ENCODE measurements around a stretch of chr5.

DNA sequence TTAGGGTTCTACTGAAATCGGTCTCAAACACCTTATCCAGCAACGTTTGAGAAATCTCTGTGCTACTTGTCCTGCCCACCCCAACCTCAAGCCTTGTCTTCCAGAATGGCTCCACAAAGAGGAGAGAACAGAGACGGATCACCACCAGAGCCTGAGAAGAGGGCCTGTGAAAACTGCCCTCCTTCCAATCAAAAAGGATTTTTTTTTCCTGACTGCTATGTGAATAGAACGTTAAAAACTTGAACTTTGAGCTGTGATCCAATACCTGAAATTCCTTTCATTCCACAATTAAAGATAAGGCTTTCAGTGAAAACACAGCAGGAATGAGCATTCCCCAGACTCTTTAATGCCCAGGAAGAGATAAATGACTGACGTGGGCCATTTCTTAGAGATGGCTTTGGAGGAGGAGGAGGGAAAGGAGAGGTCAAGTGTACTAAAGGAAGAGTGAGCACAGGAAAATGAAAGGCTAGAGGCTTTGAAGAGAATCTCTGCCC is 178.0 kb upstream of the MAP3K1 start:
- RRBS, result no CpG with 5 or more reads among the region's 5 CpGs

GRCh38 chr5:56638203-56638696 is 177.1 kb upstream of the MAP3K1 start:
- RRBS, result no CpG with 5 or more reads among the region's 1 CpG

DNA sequence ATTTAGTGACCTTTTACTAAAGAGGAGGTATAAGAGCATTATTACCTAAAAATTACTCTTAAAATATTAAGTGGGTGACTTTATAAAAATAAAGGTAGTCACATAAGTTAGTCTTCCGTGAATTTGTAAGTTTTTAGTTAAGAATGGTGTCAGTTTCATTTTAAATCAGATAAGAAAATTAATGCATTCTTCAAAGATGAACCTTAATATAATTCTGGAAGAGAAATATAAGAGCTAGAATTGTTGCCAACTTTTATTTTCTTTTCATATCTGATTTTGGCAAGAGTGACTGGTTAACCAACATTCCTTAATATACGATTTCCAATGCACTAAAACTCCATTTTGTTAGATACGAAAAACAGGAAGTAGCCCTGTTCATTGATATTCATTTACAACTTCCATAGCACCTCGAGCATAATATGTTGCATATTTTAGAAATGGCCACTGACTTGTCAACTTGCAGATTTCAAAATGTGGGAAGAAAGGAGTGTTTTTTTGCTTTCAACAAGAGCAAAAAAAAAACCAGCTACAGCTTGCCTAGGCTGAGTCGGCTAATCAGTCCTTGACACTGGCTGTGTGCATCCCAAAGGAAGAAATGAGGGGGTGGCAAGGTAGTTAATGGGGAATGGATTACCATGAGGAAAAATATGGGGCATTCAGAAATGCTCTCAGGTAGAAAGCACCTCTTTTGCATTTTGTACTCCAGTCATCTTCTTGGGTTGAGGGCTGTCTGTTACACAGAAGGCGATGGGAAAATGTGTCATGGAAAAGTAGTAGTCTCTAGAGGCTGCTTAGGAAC is 3.8 kb downstream of the MAP3K1 start:
- RRBS, result no CpG with 5 or more reads among the region's 6 CpGs

DNA sequence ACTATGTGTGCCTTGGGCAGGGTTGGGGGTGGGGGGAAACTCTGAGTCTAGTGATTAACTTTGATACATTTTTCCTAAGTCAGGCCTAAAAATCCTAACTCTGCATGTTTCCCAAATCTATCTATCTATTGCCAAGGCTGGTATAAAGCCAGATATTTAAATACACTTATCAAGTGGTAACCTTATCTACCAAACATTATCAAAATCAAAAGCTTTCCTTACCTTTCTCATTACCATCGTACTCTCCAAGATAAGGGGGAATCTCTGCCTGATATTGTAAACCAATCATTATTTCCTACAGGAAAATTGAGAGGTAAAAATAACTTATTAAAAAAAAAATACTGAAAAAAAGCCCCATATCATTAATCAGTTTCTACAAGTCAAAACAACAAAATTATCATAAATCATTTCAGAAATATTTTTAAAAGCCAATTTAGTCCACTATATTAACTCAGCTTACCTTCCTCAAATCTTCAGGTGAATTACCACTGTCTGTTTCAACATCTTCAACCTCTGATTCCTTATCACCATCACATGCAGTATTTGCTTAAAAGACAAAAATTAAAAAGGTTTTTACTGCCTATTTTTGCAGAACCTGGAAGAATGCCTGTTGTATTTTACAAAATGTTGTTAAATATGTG is 16.6 kb downstream of the MIER3 start:
- RRBS, result no CpG with 5 or more reads among the region's 1 CpG

DNA sequence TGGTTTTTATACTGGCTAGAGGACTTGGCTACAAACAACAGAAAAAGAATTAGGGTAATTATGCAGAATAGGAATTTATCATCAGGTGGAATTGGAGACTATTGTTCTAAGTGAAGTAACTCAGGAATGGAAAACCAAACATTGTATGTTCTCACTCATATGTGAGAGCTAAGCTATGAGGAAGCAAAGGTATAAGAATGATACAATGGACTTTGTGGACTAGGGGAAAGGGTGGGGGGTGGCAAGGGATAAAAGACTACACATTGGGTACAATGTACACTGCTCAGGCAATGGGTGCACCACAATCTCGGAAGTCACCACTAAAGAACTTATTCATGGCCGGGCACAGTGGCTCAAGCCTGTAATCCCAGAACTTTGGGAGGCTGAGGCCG is 51.6 kb upstream of the MIER3 start:
- RRBS, result no CpG with 5 or more reads among the region's 3 CpGs

- RRBS, result no CpG with 5 or more reads among the region's 12 CpGs
Observed at GRCh38 chr5:57171788-57172239, 2.0 kb upstream of the GPBP1 start.

DNA sequence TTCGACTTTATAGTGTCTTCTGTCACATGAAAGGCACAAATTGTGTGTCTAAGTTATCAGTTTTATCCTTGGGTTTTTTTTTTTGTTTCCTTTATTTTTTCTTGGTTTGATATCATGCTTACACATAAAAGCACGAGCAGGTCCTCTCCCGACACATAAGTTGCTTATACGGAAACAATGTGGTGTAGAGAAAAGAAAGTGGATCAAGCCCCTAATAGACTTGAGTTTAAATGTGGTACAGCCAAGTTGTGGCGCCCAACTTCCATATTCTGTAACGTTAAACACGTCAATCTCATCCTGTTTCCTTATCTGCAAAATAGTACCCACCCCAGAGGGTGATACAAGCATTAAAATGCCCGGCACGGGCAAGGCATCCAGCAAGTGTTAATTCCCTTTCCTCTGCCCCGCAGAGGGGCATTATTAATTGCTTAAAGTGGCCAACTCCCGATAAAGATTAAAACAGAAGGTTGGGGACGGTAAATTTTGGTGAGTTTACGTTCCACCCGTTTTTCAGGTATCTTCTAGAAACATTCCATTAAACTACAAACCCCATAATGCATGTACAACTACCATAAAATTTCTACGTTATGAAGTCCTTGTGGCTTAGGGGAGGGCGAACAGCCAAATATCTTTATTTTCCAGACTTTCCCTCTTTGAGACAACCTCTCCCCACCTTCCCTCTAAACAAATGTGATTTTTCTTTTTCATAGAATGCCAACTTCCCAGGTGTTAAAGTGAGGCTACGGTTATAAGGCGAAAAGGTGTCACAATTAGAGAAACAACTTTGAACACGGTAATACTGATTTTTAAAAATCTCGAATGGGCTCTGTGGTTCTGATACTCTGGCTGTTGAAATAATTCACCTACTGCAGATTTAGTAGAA is 1.4 kb upstream of the GPBP1 start:
- RRBS, result no CpG with 5 or more reads among the region's 20 CpGs

GRCh38 chr5:58156302-58156871 is 303.5 kb downstream of the PLK2 start:
- RRBS, result no CpG with 5 or more reads among the region's 8 CpGs

DNA sequence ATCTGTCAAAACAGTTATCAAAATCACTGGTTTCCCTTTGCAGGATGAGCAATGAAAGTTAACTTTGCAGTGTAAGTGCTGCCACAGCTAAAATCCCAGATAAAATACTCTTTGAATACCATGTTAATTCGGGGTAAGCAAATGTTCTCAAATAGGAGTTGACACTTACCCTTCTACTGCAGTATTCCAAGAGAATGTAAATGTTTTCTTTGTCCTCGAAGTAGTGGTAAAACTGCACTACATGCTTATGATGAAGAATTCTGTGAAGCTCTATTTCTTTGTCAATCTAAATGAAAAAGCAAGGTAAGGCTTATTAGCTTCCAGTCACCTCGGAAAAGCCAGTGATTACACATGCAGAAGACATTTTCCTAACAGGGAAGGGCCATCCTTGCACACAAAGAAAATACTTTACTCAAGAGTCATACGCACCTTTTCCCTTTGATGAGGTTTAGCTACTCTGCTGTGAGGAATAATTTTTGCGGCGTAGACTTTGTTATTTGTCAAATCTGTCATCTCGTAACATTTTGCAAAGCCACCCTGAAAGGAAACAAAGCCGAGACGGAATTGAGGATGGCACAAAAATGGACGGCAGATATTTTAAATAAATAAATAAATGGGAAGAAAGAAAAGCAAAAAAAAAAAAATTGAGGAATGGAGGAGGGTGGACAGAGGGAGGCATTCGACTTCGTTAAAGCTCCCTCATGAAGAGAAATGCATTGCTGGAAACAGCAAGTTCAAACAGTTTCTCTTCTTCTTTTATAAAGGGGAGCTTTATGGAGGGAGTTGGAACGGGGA is 1.1 kb downstream of the PLK2 start:
- RRBS, result no CpG with 5 or more reads among the region's 13 CpGs

GRCh38 chr5:58459660-58460032 is 240 bp downstream of the PLK2 start:
- RRBS, result 2% methylated on average over 11 of the region's 39 CpGs

DNA sequence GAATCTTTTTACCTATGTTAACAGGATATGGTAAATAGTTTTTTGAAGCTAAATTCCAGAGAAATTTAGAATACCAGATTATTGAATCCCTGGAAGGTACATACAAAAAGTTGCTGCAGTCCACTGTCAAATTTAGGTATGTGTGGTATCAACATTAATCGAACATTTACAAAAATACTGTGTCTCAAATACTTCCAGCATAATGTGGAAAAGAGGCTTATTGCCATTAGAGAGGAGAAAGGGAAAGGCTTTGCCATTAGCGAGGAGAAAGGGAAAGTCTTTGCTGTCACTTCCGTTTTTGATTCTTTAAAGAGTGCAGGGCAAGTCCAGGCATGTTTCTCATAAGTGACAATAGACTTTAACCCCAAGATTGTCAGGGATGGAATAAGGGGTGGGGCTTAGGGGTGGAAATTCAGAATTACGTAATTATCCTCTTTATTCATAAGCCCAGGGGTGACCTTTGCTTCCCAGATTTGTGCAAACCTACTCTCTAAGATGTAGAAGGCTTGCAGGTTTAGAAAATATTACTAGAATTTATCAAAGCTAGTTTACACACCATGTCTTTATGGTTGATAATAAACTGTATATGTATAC is 2.2 kb upstream of the PLK2 start:
- RRBS, result no CpG with 5 or more reads among the region's 4 CpGs

DNA sequence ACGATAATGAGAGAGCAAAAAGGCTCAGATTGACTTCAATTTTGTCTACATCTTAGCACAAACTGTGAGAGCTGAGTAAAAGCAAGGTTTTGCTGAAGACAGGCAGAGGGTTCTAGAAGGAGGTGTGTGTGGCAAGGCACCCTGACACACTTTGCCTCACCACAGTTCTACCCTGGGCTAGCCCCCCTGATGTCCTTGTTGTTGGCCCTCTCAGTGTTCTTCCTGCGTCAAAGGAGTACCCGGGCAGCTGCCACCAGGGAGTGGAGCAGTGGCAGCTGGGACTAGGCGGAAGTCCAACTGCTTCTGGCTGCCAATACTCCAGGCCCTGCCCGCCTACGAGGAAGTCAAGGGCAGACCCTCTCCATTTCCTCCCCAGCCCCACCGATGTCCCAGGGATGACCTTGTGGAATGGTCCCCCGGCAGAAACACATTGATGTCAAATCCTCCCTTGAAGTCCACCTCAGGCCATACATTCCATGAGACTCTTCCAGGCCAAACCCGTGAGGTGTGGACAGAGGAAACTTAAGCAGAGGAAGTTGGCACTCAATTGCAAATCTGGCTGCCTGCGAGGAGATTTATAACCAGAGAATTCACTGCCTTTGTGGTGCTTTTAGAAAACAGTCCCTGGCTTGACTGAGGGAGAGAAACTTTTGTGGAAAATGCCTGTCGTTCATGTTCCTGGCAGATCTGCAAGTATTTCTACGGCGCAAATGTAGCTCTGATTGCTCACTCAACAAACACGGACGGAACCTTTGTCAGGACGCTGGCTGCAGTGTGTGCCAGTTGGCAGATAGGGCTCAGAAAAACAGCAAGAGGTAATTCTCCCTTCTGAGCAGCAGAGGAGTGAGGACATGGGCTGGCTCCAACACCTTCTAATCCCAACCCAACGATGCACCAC is 339.7 kb downstream of the RAB3C start:
- RRBS, result no CpG with 5 or more reads among the region's 17 CpGs

- RRBS, result no CpG with 5 or more reads among the region's 4 CpGs
Observed at GRCh38 chr5:58969207-58969930, 386.5 kb downstream of the RAB3C start.

DNA sequence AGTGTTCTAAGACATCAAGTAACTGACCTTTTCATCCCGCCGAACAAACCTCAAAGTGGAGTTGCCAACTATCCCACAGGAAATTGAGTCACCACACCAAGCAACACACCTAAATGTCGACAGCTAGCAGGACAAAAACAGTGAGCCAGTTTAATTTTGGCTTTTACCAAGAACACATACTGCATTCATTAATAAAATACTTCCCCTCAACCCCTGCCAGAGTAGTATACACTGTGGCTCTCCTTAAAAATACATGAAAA is 459.3 kb downstream of the RAB3C start:
- RRBS, result no CpG with 5 or more reads among the region's 3 CpGs

GRCh38 chr5:59141864-59142229 is 559.0 kb downstream of the RAB3C start:
- RRBS, result no CpG with 5 or more reads among the region's 1 CpG

GRCh38 chr5:59189220-59190217 is 606.6 kb downstream of the RAB3C start:
- RRBS, result no CpG with 5 or more reads among the region's 13 CpGs

- RRBS, result no CpG with 5 or more reads among the region's 3 CpGs
Observed at GRCh38 chr5:59194105-59194448, 611.2 kb downstream of the RAB3C start.

DNA sequence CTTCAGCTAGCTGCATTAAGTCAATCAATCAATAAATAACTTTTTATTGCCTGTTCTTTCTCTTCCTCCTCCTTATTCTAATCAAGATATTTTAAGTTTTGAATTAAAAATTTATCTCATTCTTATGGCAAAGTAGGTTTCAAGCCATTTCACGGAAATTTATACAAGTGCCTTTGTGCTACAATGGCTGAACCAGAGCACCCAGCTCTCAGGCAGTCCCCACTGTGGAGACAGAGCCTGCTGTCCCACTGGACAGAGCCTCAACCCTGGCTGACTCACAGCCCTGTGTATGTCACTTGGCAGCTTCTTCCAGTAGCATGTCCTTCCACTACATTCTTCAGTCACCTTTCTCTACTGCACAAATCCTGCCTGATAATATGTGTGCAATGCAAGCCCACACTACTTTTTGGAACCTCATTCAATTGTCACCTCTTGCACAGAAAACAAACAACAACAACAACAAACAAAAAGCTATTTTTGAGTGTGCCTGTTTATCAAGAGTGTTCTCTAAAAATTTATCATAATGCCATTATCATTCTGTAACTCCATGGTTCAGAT is 253.1 kb downstream of the PDE4D start:
- RRBS, result no CpG with 5 or more reads among the region's 1 CpG

GRCh38 chr5:60538297-60538782 is 161.6 kb downstream of the DEPDC1B start:
- RRBS, result no CpG with 5 or more reads among the region's 2 CpGs

GRCh38 chr5:61331891-61332140 is 242 bp upstream of the ZSWIM6 start:
- RRBS, result 1% methylated on average over 15 of the region's 22 CpGs